HGPS cell (cell line): ENCODE measurements around the genes ALDH6A1 and YLPM1.

GRCh38 chr14:73760644-73760967 lies 503 bp upstream of the MIDEAS start:
- RRBS, result no CpG with 5 or more reads among the region's 6 CpGs

- RRBS, result under 1% methylated on average over 53 of the region's 63 CpGs
Observed at GRCh38 chr14:73787072-73787601, 27.0 kb upstream of the MIDEAS start.

- RRBS, result no CpG with 5 or more reads among the region's 13 CpGs
Observed at GRCh38 chr14:73789799-73790746, 30.0 kb upstream of the MIDEAS start.

GRCh38 chr14:73800886-73801266 lies 40.8 kb upstream of the MIDEAS start:
- RRBS, result no CpG with 5 or more reads among the region's 5 CpGs

DNA sequence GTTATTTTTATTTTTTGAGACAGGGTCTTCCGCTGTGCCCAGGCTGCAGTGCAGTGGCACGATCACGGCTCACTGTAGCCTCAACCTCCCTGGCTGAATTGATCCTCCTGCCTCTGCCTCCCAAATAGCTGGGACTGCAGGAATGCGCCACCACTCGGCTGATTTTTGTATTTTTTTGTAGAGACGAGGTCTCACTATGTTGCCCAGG lies 802 bp downstream of the COQ6 start:
- RRBS, result no CpG with 5 or more reads among the region's 6 CpGs

DNA sequence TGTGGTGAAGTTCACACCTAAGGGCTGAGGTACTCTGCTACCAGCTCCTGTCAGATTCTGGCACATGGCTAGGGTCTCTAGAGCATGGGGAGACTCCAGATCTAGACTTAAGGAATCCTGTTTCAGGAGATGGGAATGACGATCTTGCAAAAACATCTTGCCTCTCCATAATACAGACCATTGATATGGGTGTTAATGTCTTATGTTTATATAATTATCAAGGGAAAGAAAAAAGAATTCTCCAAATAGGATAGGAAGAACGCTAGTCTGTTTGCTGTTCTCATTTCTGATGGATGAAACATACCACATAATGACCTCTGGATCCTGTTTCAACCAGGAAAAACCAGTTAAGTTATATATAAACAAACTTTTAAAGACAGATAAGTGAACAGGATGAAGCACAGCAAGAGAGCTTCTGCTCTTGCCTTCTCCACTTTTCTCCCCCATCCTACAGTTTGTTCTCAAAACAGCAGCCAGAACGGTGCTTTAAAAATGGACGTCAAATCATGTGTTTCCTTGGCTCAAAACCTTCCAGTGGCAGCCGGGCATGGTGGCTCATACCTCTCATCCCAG lies 27.8 kb downstream of the COQ6 start:
- RRBS, result no CpG with 5 or more reads among the region's 5 CpGs

- RRBS, result no CpG with 5 or more reads among the region's 7 CpGs
Observed at GRCh38 chr14:73997915-73998425, 21.1 kb downstream of the ENTPD5 start.

DNA sequence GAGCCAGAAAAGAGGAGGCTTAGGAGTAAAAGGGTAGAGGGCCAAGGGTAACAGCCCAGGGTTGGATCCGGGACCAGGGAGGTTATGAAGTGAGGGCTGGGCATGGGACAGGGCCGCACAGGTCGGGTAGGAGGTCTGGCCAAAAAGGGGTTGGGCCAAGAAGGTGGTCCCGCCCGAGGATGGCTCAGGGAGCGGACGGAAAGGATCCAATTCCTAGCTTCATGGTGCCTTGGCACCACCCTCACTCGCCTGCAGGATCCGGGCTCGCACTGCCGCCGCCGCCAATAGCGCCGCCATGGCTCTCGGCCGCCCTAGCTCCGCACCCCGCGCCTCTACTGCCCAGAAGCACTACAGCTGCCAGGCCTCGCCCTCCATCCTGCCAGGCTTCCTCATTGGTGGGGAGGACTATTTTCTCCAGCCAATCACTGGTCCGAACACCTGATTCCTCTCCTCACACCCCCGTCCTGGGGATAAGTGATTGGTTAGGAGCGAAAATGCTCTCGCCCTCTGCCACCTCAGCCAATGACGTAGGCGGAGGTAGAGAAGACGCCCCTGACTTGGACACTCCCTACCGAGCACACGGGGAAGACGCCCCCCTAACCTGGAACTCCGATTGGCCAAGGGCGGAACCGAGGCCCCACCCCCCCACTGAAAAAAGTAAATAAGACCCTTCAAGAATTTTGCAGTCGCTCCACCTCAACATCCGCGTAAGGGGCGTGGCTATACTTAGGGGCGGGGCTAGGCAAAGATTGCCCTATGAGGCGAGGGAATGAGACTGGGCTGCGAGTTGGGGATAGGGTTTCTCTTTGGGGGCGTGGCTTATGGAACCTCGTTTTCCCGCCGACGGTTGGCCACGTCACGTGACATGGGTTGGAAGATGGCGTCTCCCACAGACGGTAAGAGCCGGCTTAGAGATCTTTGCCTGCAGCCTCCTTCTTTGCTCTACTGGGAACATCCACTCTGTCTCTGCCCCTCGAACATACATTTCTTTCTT lies at the start of gene ALDH6A1:
Gene ALDH6A1, minus strand, starts transcription at position 356 of the 994 bp plus-strand sequence.
- RRBS, result no CpG with 5 or more reads among the region's 52 CpGs

DNA sequence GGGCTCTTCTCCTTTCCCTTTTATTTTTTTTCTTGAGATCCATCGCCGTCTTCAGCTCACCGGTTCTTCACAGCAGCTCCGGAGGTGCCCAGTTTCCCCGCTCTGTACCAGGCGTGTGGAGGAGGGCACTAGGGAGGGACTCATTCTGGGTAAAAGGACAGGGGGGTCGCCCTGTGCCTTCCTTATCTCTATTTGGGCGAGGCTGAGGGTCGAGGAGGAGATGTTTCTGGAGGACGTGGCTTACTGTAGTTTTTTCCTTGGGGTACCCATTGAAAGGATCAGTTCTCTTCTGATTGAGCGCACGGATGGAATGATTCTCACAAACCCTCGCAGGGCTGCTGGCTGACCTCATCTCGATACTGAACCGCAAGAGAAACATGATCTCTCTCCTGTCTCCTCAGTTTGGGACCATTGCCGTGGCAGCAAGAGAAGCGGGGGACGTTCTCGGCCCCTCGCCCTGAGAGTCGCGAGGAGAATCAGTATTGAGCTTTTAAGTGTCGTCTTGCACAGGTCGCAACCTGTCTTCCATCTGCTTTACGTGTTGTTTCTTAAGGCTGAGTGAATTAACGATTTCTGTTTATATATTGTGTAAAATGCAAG lies 436 bp downstream of the LIN52 start:
- RRBS, result no CpG with 5 or more reads among the region's 26 CpGs

- RRBS, result no CpG with 5 or more reads among the region's 1 CpG
Observed at GRCh38 chr14:74127767-74128304, 43.1 kb downstream of the LIN52 start.

DNA sequence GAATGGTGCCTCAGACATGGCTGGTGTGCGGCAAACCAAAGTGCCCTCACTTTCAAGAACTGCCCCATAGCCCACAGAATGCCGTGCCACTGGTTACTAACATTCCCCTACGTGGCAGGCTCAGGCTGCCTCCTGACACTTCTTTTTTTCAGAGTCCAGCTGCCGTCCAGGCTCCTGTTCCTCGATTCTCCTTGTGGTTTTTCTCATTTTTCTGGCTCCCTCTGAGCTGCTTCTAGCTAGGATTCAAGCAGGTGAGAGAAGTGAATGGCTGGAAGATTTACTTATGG lies 19.3 kb downstream of the ABCD4 start:
- RRBS, result no CpG with 5 or more reads among the region's 5 CpGs

- RRBS, result no CpG with 5 or more reads among the region's 12 CpGs
Observed at GRCh38 chr14:74286435-74287199, 16.1 kb downstream of the ABCD4 start.

- RRBS, result no CpG with 5 or more reads among the region's 18 CpGs
Observed at GRCh38 chr14:74301671-74302332, 932 bp downstream of the ABCD4 start.

- RRBS, result no CpG with 5 or more reads among the region's 7 CpGs
Observed at GRCh38 chr14:74402726-74403306, 23.2 kb downstream of the SYNDIG1L start.

DNA sequence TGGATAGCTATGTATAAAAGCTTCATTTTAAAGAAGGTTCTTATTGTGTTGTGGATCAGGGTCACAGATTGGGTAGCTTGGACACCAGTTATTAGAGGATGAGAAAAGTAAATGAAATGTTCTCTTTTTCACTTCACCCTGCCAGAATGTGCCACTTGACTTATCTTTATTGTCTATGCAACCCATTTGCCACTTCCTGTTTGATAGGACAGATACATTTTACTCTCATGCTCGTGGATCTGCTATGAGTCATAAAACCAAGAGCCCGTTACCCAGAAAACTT lies 1.7 kb downstream of the ISCA2 start:
- RRBS, result no CpG with 5 or more reads among the region's 2 CpGs

- RRBS, result no CpG with 5 or more reads among the region's 12 CpGs
Observed at GRCh38 chr14:74505943-74506289, 12.4 kb downstream of the ISCA2 start.

- RRBS, result under 1% methylated on average over 26 of the region's 83 CpGs
Observed at GRCh38 chr14:74762740-74763960, at the start of gene YLPM1. Gene YLPM1 (plus strand): TSS chr14:74763316.

DNA sequence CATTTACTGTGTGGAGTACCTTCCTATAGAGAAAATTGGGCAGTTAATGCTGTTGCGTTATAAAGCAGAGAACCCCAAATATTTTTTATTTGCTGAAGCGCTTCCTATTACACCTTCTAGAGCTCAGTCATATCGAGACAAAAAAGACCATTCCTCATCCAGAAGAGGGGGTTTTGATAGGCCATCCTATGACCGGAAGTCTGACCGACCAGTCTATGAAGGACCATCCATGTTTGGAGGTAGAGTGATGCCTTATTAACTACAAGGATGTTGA lies 48.3 kb downstream of the YLPM1 start:
- RRBS, result no CpG with 5 or more reads among the region's 5 CpGs

GRCh38 chr14:74946201-74946685 lies 9.2 kb downstream of the PGF start:
- RRBS, result 17% methylated on average over 4 of the region's 12 CpGs

GRCh38 chr14:74964991-74965709 lies 9.8 kb upstream of the PGF start:
- RRBS, result no CpG with 5 or more reads among the region's 5 CpGs